Retinal pigment epithelial cell (primary cell): ENCODE results near the genes C11orf52 and TIMM8B.

DNA sequence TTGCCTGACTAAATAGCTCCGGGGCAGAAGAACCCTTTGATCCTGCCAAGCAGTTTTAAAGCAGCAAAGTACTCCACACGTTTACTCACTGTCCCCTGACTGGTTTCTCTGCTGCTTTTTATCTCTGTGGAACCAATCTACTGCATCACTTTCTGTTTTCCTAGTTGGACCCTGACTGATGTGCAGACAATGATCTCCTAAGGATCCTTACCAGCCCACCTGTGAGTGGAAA is 21.4 kb downstream of the EXPH5 start:
- RRBS = no CpG with 5 or more reads among the region's 2 CpGs

DNA sequence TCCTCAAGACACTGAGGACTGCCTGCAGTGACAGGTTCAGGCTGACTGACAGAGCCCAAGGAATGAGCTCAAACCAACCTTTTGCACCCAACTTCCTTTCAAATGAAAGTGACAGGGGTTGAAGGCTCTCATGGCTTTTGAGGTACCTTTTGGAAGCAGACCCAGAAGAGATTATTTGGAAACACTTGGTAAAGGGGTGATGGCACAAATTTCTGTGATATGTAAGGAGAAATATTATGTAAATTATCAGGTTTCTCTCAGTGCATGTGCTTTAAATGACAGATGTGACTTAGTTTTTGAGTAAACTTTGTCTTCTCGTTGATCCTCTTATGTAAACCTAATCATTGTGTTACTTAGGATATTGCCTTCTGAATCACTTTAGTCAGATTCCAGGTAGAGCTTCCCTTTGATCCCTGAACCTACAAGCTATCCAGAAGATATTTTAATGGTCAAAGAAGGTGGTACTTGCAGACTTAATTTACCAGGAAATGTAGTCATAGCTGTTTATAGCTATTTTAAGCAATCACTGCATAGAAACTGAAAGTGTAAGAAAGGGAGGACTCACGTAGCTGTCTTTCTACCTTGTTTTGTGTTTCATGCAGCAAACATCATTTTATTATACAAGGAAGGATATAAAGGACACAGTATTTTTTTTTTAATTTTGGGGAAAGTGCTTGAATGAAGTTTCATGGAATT is 189.4 kb downstream of the DDX10 start:
- RRBS = no CpG with 5 or more reads among the region's 2 CpGs

DNA sequence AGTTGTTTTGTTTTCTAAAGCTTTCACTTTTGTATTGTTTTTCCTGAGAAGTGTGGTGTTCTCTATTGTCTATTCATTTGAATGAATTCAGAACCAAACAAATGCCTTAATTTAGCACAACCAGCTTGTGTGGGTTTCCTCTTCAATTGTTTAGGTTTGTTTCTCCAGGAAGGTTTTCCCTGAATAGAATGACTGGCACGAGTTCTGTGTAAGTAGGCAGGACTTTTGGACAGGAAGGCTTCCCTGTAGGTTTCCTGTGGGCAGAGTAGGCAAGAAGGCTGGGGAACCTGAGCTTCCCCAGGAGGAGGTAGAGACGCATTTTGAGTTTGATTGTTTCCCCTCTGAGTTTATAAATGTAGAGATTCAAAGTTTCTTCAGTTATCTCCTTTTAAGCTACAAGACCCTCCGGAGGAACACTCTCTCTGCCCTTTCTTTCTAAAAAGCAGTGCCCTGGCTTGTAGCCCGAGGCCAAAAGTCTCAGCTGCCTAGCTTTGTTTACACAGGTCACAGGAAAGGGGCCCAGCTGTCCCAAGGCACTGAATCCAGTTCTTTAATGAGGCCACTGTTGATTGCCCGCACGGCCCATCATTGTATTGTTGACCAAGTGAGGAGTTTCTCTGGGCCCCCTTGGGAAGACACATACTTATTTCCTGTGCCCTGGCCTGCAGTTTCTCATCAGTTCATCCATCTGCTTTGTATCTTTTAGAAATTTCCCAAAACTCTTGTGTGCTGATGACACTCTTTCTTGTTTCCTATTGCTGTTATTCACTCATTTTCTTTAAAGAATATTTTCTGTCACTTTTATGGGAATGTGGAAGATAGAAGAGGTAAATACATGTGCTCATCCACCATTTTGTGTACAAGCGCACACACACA is 66.6 kb upstream of the FDX1 start:
- RRBS = no CpG with 5 or more reads among the region's 7 CpGs

GRCh38 chr11:110921677-110921960 is 209.4 kb upstream of the ARHGAP20 start:
- RRBS = no CpG with 5 or more reads among the region's 4 CpGs

DNA sequence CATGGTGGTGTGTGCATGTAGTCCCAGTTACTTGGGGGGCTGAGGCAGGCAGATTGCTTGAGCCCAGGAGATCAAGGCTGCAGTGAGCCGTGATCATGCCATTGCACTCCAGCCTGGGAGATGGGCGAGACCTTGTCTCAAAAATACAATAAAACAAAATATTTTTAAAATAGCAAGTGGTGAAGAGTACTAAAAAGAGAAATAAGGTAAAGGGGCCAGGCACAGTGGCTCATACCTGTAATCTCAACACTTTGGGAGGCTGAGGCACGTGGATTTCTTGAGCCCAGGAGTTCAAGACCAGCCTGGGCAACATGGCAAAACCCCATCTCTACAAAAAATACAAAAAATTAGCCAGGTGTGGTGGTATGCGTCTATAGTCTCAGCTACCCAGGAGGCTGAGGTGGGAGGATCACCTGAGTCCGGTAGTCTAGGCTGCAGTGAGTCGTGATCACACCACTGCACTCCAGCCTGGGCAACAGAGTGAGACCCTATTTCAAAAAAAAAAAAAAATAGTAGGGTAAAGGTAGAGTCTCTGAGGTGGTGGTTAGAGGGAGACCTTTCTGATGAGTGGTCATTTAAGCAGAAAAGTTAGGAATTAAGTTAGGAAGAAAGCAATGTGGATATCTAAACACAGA is 60.6 kb downstream of the SIK2 start:
- RRBS = no CpG with 5 or more reads among the region's 6 CpGs

- RRBS = no CpG with 5 or more reads among the region's 10 CpGs
Measured at GRCh38 chr11:111706945-111707542, 59.1 kb downstream of the PPP2R1B start.

- RRBS = no CpG with 5 or more reads among the region's 7 CpGs
Measured at GRCh38 chr11:111774791-111775709, 8.9 kb upstream of the PPP2R1B start.

DNA sequence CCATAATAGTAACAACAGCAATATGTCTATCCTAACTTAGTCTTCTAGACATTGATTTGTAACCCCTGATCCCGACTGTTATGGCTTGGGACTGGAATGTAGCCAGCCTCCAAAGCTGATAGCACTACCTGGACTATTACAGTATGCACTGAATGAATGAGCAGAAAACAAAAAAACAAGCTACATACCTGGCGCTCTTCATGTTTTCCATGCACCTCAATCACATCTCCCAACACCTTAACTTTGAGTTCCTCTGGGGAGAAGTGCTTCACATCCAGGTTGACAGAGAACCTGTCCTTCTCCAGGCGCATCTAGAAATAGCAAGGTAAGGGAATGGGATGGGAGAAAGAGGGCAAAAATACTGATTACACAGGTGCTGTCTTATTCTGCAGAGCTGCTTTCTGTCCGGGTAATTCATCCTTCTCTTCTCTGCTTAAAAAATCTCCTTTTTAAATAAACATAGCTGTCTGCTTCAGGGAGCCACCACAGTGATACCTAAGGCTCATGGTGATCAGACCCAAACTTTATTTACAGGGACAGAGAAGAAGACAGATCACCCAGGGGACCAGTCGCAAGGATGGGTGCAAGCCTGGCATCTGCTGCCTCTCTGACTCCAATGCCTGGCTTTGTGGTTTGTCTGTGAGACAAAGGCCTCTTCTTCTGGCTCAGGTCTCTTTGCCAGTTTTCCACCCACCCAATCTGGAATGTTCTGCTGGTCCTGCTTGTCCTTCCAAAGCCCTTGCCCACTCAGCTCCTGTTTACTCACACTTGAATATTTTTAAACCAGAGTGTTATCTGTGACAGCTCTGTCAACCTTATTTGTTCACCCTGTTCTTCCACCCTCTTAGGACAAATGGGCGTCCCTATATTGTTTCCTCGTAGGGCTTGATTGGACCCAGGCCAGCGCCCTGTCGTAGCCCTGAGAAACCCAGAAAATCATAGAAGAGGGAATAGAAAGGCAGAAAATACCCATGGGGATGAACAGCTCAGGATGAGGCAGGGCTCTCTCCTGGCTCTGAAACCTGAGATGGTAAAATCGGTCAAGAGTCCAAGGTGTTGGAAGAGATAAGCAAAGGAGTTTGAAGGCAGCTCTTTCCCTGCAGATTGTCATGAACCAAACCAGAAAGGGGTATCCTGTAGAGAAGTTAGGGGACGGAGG is 1.1 kb downstream of the CRYAB start:
- RRBS = no CpG with 5 or more reads among the region's 11 CpGs

- RRBS = 32% methylated on average over 3 of the region's 20 CpGs
Measured at GRCh38 chr11:111918307-111919260, at the start of gene C11orf52. Gene C11orf52, plus strand, starts transcription at chr11:111918913.

- RRBS = no CpG with 5 or more reads among the region's 1 CpG
Measured at GRCh38 chr11:111924378-111924724, 5.6 kb downstream of the C11orf52 start.

GRCh38 chr11:111935098-111936129 is 1.7 kb upstream of the DIXDC1 start:
- RRBS = no CpG with 5 or more reads among the region's 4 CpGs

DNA sequence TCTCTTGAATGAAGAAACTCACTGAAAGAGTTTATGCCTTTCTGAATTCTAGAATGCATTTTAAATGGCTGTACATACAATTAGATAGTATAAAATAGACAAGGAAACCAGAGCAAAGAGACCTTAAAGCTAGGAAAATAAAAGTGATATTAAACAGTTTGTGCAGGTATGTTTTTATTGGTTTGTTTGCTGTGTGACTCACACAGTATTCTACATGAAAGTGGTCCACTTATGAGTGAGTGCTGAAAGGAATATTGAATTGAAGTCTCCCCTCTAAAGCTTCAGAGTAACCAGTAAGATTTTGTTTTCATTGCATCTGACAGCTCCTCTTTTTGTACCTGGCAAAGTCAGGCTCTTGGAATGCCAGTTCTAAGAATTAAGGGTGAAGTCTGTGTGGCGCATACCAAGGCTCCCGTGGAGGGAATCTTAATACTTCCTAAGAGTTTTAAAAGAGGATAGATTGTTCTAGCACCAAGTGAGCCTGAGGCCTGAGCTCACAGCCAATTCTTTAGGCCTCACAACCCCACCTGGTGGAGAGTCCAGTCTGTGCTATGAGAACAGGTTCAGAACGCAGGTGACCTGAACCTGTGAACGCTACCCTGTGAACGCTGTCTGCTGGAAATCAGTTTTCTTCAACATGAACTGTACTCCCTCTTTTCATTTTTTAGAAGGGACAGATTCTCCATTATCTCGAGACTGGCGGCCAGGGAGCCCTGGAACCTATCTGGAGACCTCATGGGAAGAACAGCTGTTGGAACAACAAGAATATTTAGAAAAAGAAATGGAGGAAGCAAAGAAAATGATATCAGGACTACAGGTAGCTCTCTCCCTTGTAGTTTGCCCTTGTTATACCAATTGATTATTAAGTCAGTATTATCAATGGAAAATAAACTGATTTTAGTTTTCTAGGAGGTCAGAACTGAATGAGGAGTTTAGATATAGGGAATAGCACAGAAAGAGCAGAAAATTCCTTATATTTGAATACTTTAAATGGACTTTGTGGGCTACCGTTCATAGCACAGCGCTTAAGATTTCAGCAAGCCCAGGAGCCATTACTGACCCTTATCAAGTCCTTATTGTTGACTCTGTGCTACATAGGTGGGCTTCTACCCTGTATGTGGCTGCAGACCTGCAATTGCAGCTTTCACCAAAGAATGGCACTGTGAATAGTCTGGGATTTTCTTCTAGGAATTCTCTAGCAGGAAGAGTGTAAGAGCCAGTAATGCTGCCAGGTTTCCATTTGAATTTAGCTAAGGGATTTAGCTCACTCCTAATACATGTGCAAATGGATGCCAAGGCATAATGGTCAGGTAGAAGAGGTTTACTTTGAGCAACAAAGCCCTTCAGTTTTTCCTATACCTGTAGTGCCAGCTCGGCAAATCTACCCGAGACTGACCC is 43.0 kb upstream of the DLAT start:
- RRBS = no CpG with 5 or more reads among the region's 11 CpGs

DNA sequence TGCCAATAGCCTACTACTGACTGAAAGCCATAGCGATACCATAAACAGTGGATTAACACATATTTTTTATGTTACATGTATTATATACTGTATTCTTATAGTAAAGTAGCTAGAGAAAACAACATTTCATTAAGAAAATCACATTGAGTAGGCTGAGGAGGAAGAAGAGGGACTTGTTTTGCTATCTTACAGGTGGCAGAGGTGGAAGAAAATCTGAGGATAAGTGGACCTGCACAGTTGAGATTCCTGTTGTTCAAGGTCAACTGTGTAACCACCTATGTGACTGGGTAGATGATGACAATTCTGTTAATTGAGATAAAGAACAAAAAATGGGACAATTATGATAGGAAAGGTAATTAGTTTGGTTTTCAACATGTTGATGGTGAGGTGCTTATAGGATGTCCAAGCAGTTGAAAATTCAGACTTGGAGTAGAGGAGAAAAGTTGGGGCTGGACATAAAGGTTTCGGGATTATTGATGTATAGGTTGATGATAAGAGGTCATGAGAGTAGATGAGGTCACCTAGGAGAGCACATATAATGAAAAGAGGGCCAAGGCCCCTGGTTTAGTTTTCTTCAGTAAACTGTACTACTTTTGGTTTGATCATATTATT is 2.5 kb downstream of the NKAPD1 start:
- RRBS = no CpG with 5 or more reads among the region's 2 CpGs

DNA sequence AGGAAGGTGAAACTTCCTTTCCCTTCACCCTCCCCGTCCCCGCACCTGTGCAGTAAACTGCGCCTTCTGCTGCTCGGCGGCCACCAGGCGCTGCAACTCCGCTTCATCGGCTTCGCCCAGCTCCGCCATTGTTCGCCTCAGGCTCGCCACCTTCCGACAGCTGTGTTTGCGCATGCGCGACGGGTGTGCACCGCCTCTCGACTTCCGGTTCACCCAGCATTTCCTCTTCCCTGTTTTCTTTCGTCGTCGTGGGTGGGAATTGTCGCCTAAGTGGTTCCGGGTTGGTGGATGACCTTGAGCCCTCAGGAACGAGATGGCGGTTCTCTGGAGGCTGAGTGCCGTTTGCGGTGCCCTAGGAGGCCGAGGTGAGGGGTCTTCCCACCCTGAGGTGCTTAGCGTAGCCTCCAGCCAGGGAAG is at the start of gene TIMM8B:
TSS of gene TIMM8B (minus strand) at position 162 of the 417 bp plus-strand sequence.
- RRBS = 1% methylated on average over 4 of the region's 31 CpGs

DNA sequence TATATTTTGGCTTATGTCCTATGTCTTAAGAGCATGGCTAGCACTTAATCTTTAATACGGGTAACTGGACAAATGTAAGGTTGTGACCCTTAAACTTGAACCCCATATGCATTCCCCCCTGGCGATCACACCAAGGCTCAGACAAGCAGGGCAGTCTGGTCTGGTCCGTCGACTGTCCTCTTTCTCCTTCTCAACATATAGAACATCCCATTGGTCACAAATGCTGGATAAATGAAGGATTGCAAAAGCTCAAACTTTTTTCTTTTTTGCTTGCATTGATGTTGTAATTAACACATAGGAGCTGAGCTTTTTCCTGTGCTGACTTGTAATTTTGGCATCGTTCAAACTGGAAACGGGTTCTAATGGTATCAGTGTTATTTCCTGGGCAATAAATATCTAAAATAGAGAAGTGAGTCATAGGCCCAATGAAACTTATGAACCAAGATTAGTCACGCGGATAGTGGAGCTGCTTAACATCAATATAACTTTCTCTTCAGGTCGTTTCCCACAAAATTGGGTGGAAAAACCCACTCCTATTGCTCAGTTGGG is 33.6 kb downstream of the SDHD start:
- RRBS = no CpG with 5 or more reads among the region's 9 CpGs

DNA sequence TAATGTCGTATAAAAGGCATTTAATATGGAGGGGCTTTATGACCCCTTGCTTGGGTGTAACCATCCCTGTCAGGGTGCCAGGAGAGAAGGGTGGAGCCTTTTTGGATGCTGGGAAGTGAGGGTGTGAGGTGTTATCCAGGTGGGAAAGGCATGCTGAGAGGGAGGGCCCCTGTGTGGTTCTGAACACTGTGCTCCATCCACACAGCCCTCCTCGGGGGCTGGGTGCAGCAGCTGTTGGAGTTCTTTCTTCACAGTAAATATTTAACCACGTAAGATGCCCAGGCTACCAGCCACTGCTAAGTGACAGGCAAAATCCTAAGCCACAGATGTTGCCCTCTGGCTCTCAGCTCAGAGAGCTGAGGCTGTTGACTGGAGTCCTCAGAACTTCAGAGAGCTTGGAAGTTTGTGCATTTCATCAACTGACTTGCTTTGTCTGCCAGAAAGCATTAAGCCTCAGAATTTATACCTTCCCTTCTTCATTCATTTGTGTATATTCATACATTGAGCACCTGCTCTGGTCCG is 35.1 kb downstream of the IL18 start:
- RRBS = no CpG with 5 or more reads among the region's 4 CpGs

- RRBS = no CpG with 5 or more reads among the region's 11 CpGs
Measured at GRCh38 chr11:112177328-112178266, 2.3 kb downstream of the BCO2 start.

DNA sequence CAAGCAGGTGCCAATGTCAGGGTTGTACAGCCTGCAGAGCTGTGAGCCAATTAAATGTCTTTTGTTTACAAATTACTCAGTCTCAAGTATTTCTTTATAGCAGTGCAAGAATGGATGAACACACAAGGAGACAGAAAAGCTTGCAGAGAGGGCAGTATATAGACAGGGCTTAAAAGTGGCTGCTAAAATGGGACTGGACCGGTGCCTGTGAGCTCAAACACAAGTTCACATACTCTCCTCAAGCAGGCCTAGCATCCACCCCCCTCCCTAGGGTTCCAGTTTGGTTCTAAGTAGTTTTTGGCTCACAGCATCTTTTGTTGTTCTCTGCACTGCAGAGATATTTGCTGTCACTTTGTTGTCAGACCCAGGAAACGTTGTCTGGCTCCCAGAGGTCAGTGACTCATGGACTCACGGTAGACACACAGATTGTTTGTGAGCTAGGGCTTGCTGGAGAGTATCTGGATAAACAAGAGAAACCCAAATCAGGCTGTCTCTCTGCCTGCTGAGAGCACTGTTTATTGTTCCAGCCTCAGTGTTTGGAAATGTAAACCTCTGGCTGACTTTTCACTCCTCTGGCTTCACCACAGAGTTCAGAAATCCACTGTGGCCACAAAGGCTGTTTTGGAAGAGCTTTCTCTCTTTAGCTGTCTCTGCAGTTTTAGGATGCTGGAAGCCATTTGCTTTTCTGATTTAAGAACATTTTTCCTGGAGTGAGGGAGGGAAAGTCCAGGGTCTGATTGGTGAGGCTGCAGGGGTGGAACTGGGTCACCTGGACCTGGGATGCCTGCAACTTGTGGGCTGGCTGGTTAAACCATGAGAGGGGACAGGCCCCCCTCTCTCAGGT is 303.7 kb upstream of the PLET1 start:
- RRBS = no CpG with 5 or more reads among the region's 3 CpGs

GRCh38 chr11:112784489-112785058 is 176.6 kb upstream of the NCAM1 start:
- RRBS = no CpG with 5 or more reads among the region's 19 CpGs